ENCODE measurements around the genes C6orf120 and TBP.

- PRO-cap, result no peak
Observed at GRCh38 chr6:169174929-169175328, 78.7 kb downstream of the THBS2 start.

GRCh38 chr6:169312308-169312577 is 58.6 kb upstream of the THBS2 start:
- PRO-cap, result unidirectional peak, minus-strand start at chr6:169312452

DNA sequence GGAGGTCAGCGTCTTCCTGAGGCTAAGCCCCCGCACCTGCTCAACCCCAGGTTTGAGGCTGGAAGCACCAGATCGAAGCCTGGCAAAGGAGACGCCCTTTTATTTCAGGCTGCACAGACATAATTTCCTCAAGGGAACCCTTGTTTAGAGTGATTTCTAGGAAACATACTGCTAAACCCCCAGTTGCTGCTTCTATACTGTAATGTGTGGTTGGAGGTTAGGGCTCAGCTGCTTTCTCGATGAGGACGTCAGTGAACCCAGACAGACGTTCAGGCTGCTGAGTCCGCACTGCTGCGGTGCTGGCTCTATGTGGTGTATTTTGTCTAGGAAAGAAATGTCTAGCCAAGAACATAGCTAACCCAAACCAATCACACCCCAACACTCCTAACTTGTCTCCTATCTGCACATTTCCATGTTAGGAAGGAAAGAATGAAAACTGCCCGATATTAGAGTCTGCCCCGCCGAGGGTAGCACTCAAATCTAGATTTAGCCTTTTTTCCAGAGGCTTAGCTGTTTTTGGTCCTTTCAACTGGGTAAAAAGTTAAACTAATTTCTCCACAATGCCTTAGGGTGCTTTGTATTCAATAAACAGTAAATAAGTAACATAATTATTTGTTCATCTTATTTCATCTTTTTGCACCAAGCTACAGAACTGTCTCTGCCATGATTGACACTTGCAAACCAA is 66.0 kb upstream of the THBS2 start:
- PRO-cap, result no peak

GRCh38 chr6:169388267-169388856 is 134.7 kb upstream of the THBS2 start:
- PRO-cap, result no peak

GRCh38 chr6:169529869-169530245 is 172.0 kb downstream of the WDR27 start:
- PRO-cap, result no peak

GRCh38 chr6:169702094-169703087 is at the start of gene C6orf120:
Gene C6orf120, plus strand, starts transcription at chr6:169702126.
- PRO-cap, result bidirectional peak, plus-strand start at chr6:169702196, minus-strand start at chr6:169702064

GRCh38 chr6:169724892-169725634 is 763 bp upstream of the PHF10 start:
- PRO-cap, result bidirectional peak, plus-strand start at chr6:169725441, minus-strand start at chr6:169725251

GRCh38 chr6:169725635-169726181 is 1.4 kb upstream of the PHF10 start:
- PRO-cap, result no peak

- PRO-cap, result no peak
Observed at GRCh38 chr6:169799428-169799783, 48.0 kb downstream of the ERMARD start.

DNA sequence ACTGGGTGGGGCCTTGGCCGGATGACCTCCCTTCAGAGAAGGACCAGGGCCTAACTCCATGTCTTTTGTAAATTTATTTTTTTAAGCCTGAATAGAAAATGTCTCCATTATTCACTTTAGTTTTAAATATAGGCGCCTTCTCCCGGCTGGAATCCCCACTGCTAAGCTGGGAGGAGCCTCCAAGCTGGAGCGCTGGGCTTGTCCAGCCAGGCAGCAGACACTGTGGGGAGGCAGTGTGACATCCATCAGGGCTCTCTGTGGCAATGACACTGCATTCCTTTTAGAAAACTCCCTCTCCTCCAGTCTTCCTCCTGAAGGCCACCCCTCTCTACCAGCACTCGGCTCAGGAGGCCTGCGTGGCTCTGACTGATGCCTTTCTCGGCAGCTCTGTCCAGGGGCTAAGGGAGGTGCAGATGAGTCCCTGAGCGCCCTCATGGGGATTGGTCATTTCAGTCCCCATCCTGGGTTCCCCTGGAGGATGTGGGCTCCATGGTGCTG is 209.4 kb downstream of the ERMARD start:
- PRO-cap, result unidirectional peak, minus-strand start at position 257 of the sequence

GRCh38 chr6:170023067-170023594 is 267.7 kb downstream of the DLL1 start:
- PRO-cap, result no peak

DNA sequence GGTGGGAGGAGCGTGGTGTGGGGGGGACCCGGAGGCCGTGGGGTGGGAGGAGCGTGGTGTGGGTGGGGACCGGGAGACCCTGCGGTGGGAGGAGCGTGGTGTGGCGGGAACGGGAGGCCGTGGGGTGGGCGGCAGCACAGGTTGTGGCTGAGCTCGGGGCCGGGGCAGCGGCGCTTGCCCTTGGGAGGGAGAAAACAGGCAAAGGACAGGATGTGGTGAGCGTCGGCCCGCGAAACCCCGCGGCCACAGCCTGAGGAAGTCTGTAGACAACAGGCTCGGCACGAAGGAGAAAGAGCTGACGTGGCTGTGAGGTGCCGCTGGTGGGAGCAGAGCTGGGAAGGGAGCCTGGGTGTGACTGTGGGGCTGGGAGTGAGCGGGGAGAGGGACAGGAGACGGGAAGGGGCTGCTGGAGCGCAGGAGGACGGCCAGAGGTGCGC is 203.0 kb downstream of the DLL1 start:
- PRO-cap, result no peak

DNA sequence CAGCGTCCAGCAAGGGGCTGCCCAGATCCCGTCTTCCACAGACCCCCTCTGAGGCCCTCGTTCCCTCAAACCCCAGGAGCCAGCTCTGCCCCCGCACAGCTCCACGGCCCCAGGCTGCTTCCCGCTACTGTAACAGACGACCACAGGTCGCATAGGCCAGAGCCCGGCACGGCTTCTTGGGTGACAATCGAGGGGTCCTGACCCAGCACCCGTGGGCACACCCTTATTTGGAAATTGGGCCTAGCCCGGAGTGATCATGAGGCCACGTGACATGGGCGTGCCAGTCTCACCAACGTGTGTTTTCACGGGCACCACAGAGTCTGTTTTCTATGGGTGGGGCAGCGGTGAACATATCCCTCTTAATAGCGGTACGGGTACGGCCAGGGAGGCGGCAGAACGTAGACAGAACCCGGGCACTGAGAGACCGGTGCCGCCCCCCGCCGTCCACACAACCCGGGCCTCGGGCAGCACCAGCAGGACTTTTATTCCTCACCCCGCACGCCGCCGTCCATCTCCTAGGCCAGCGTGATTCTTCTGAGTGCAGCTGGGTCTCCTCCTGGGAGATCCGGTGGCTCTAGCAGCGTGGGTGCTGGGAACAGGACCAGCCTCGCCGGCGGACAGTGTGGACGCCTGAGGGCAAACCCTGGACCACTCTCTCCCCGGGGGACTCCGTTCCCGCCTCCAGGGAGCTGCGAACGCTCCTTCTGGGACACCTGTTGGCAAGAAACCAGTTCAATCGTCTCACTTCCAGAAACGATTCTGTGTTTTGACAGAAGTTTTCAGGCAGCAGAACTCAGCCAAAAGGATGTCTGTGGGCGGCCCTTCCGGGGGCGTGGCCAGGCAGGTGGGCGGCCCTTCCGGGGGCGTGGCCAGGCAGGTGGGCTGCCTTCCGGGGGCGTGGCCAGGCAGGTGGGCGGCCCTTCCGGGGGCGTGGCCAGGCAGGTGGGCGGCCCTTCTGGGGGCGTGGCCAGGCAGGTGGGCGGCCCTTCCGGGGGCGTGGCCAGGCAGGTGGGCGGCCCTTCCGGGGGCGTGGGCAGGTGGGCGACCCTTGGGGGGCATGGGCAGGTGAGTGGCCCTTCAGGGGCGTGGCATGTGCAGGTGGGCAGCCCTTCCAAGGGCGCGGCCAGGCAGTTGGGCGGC is 130.9 kb downstream of the DLL1 start:
- PRO-cap, result no peak

DNA sequence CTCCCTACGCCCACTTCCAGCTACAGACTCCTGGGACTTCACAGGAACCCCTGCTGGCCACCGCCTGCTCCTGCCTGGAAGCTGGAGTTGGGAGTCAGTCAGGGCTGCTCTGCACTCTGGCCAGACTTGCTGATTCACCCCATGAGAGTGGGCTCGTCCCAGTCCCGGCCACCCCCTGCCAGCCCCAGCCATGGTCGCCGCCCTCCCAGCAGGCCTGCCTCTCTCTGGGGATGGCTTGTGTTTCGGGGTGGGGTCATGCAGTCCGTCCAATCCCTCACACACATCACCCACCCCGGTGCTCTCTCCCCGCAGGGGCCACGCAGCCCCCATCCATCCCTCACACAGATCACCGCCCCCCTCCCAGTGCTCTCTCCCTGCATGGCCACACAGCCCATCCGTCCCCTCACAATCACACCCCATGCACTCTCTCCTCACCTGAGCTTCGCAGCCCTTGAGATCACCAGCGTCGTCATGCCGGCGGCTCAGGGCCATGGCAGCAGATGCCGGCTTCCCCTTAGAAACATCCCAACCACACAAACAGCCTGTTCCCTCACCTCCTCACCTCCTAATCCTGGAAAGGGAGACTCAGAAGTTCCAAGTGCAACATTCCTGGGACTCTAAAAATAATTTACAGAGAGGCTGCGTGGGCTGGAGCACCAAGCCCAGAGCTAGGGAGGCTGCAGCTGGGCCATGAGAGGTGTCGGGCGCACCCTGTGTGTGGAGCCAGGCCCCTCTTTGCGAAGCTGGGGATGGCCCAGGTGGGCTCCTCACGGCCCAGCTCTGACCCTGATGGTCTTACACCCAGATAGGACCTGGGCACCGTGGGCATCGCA is 125.5 kb downstream of the DLL1 start:
- PRO-cap, result bidirectional peak, plus-strand start at position 691 of the sequence, minus-strand start at position 411 of the sequence

- PRO-cap, result no peak
Observed at GRCh38 chr6:170175953-170176643, 114.8 kb downstream of the DLL1 start.

GRCh38 chr6:170225136-170225683 is 65.7 kb downstream of the DLL1 start:
- PRO-cap, result no peak

GRCh38 chr6:170287499-170288094 is 3.3 kb downstream of the DLL1 start:
- PRO-cap, result no peak

- PRO-cap, result no peak
Observed at GRCh38 chr6:170295545-170296267, 4.8 kb upstream of the DLL1 start.

GRCh38 chr6:170382373-170382735 is 75.8 kb downstream of the FAM120B start:
- PRO-cap, result no peak

DNA sequence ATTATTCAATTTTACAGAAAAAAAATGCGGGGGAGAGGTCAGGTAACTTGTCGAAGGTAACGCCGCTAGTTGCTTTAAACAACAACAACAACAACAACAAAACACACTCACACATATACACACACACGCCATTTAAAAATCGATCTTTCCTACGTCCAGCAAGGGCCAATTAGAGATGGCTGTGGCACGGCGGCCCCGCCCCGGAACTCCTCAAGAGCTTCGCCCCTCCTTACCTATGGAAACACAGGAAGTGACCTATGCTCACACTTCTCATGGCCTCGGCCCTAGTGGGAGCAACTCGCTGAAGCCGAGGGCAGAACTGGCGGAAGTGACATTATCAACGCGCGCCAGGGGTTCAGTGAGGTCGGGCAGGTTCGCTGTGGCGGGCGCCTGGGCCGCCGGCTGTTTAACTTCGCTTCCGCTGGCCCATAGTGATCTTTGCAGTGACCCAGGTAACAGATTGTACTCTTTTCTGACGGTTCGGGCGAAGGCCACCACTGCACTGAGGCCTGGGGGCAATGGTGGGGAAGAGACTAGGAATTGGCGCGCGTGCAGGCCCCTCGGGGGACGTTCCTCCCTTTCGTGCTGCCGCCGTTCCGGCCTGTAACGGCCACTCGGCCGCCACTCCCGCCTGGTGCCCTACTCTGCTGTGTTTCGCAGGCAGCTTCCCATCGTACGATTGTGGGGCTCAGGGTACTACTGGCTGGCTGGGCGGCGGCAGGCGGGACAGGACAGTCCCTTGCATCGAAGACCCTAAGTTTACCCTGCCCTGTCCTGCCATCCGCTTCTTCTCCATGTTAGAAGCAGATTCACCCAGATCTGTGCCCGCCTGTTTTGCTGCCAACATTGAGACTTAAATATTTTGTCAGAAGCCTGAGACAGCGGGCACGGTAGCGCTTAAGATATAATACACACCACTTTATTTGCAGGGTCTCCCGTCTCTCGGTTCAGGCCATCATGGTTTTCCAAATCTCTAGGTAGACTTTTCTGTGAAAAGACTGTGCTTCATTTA is at the start of gene TBP:
Gene TBP, plus strand, starts transcription at position 358 of the 1,012 bp plus-strand sequence.
- PRO-cap, result bidirectional peak, plus-strand start at position 358 of the sequence, minus-strand start at position 211 of the sequence